ENCODE measurements around the genes RASL10B, CCL15 and TBC1D3I.

DNA sequence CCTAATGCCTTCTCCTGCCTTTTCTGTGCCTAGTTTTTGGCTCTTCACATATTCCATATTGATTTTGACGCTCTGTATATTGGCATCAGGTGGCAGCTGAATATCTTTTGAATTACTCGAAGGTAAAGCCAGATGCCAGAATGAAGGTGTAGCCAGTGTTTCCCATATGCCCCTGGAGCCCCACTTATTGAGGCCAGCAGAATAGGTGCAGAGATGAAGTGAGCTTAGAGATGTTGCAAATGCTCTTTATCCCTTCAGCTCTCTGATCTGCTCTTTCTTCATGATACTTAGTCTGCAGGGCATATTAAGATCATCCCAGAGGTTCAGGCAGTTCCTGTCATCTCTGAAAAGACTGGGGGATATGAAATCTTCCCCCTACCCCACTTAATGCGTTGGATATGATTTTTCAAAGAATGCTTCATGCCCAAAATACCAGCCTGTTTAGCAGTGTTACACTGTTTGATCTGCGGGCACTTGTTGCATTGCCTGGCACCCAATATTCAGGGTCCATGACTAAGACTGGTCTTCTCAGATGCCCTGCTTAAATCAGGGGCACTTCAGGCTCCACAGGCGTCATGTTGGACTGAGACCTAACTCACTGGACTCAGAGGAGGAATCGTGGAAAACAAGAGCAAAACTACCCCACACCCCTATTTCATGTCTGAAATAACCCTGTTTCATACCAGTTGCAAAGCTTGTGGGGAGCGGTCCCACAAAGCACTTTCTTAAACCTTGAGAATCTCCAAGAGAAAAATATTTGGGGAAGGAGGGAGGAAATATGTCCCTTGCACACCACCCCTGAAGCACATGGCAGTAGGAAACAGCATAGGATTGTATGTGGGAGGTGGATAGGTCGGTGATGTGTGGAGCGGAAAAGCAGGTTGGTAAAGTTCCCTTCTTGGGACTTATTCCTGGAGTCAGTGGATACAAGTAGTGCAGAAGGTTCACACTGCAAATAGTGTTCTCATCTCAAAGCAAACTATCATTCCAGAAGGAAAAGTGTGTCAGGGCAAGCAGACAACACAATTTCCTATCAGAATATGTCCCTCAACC, 6.3 kb upstream of the RASL10B start:
- RRBS, result no CpG with 5 or more reads among the region's 9 CpGs

DNA sequence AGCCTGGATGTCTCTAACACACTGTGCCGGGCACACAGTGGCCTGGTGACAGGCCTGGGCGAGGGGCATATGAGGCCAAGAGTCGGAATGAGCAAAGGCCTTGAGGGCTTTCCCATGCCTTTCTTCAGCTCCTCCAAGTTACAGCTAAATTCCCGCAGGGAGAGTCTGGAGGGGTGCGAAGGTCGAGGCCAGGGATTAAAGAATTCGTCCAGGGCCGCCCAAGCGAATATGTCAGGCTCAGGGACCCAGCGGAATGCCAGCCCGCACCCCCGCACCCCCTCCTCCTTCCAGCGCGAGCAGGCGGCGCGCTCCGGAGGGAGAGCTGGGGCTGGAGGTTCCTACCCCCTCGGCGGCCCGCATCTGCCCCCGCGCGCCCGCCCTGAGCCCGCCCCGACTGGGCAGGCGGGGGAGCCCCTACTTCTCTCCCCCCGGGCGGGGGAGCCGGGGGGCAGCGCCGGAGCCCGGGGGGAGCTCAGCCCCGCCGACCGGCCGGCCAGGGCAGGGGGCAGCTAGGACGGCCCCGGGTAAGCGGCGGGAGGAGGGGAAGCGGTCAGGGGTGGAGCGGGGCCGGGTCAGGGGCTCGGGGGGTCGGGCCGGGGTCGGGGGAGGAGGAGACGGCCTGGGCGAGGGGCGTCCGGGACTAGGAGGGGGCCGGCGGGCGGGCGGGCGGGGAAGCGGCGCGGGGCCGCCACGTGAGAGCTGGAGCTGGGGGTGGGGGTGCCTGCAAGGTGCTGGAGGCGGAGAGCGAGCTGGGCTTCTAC, at the start of gene RASL10B:
Gene RASL10B (plus strand): TSS at position 285 of the 761 bp plus-strand sequence.
- RRBS, result no CpG with 5 or more reads among the region's 65 CpGs

DNA sequence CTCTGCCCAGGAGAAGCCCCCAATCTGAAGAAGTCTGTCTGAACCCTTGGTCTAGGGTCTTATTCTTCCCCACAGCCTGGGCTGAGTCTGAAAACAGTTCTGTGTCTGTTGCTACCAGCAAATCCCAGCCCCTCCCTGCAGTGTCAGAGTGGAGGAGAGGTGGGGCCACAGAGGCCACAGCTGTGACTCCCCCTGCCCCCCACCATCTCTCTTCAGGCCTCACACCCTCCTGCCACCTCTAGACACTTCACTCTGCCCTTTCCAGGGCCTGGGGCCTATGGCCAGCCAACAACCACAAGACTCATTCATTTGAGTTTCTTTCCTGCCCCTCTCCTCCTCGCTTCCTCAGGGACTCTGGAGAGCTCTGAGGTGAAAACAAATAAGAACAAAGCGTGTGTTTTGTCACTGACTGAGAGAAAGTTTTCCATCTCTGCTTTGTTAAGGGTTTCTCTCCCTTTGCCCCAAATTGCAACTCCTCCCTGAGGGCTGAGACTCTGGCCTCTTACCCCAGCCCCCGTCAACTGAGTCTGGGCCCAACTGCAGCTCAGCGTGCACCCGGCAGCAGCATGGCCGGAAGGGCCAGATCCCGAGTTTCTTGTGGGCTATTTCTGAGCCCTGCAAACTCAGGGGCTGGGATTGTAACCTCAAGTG, 13.1 kb downstream of the C17orf50 start:
- RRBS, result no CpG with 5 or more reads among the region's 7 CpGs

- RRBS, result no CpG with 5 or more reads among the region's 40 CpGs
Measured at GRCh38 chr17:35809640-35810310, 491 bp downstream of the TAF15 start.

- RRBS, result no CpG with 5 or more reads among the region's 4 CpGs
Measured at GRCh38 chr17:35890781-35891316, 10.7 kb upstream of the CCL5 start.

DNA sequence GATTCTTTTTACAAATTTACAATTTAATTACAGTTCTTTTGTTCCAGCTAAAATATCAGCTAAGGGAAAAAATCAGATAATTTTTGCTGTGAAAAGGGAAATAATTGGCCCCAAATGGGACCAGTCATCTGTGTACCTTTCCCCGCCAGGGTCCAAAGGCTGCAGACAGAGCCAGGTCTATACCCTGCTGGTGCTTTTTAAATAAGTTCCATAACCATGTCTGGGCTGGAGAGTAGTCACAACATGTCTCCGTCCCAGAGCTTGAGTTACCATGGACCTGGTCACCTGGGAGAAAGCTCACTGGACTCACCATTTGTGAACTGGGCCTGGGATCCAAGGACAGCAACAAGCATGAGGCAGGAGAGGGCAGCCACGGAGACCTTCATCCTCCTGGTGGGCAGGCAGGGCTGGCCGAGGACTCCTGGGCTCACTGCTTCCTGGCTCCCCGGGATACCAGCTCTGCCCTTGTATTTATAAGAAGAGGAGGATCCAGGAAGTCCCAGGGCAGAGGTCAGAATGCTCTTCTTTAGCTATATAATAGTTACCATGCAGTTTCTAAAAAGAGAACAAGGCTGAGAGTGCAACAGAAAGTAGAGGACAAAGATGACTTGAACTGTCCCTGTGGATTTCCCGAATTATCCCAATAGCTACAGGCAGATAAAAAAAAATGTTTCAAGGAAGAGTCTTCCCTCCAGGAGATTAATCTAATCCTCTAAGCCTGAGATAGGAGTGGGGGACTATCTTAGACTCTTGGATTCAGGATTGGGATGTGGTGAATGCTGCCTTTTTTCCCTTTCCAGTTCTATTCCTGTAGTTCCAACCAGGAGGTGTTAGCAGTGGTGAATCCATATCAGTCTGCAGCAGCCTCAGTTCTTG, at the start of gene CCL15:
Gene CCL15 (minus strand): TSS at position 447 of the 876 bp plus-strand sequence.
- RRBS, result no CpG with 5 or more reads among the region's 6 CpGs

- RRBS, result no CpG with 5 or more reads among the region's 4 CpGs
Measured at GRCh38 chr17:36187814-36188377, 8.7 kb downstream of the CCL3L3 start.

GRCh38 chr17:36264495-36264784, at the start of gene TBC1D3I:
TBC1D3I (minus strand) TSS chr17:36264570.
- RRBS, result no CpG with 5 or more reads among the region's 9 CpGs

DNA sequence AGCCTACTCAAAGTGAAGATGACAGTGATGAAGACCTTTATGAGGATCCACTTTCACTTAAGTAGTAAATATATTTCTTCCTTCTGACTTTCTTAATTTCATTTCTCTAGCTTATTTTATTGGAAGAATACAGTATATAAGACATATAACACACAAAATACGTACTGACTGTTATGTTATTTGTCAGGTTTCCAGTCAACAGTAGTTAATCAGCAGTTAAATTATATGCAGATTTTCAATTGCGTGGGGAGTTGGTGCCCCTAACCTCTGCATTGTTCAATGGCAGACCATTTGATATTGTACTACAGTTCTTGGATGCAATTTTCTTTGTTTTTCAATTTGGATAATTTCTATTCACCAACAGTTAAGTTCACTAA, 14.1 kb downstream of the MYO19 start:
- RRBS, result no CpG with 5 or more reads among the region's 2 CpGs

DNA sequence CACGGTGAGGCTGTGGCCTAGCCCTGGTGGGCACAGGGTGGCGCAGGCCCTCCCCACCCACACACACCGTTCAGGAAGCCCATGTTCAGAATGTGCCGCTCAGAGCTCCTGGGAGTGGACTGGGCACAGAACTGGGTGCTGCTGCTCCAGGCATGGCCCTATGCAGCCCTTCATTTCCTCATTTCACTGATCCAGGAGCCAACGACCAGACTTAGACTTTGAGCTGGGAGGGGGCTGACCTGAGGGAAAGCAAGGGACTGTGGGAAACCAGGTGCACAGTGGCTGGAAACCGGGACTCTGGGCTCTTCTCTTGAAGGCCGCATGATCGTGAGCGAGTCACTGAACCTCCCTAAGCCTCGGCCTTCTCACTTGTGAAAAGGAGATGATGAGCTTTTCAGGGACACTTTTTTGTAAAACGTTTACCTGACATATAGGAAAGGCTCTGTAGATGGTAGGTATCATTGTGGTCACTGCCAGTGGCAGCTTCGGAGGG, 2.3 kb upstream of the MRM1 start:
- RRBS, result no CpG with 5 or more reads among the region's 12 CpGs

GRCh38 chr17:36600936-36601288, 471 bp upstream of the MRM1 start:
- RRBS, result no CpG with 5 or more reads among the region's 10 CpGs

GRCh38 chr17:36807528-36807989, 129.7 kb upstream of the LHX1 start:
- RRBS, result no CpG with 5 or more reads among the region's 21 CpGs

- RRBS, result no CpG with 5 or more reads among the region's 9 CpGs
Measured at GRCh38 chr17:37089915-37090543, 141.3 kb downstream of the AATF start.

GRCh38 chr17:37433435-37433926, 26.8 kb downstream of the TADA2A start:
- RRBS, result no CpG with 5 or more reads among the region's 9 CpGs

DNA sequence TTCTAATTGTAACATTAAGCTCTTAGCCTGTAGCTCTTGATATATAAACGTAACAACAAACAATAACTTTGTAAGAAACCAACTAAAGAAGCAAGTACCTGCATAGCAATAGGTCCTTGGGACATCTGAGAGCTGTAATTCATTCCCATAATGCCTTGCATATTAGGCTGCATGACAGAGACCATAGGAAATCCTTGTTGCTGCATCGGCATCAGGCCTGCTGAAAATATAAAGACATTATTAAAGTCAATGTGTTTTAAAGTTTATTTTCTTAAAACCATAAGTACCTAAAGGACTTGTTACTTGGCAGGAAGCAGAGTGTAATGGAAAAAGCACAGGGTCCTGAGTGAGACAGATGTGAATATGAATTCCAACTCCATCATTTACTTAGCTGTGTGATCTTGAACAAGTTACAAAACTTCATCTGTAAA, 13.1 kb downstream of the SYNRG start:
- RRBS, result no CpG with 5 or more reads among the region's 2 CpGs

DNA sequence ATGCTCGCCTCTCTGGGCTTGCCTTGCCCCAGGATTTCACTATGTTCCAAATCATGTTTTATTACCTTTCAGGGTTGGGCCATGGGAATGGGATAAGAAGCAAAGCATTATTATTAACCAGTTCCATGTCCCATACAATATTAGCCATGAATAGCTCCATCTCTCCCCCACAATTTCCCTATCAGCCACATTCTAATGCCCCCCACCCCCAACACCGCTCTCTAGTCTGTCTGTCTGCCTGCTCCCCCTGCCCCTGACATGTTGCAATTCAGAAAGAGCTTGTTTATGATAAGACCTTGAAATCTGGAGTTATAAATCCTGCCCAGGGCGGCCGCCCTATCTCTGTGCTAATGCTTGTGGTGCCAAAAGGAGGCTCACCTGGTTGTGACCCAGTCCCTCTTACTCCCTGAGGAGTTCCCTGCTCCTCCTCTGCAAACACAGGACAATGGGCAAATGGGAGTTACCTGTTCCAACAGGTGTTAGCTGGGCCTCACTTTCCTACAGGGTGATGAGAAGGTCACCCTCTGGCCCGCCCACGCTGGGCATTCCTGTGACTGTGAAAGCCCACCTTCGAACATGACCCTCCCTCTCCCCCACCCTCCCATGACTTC, 28.0 kb upstream of the DDX52 start:
- RRBS, result no CpG with 5 or more reads among the region's 7 CpGs

DNA sequence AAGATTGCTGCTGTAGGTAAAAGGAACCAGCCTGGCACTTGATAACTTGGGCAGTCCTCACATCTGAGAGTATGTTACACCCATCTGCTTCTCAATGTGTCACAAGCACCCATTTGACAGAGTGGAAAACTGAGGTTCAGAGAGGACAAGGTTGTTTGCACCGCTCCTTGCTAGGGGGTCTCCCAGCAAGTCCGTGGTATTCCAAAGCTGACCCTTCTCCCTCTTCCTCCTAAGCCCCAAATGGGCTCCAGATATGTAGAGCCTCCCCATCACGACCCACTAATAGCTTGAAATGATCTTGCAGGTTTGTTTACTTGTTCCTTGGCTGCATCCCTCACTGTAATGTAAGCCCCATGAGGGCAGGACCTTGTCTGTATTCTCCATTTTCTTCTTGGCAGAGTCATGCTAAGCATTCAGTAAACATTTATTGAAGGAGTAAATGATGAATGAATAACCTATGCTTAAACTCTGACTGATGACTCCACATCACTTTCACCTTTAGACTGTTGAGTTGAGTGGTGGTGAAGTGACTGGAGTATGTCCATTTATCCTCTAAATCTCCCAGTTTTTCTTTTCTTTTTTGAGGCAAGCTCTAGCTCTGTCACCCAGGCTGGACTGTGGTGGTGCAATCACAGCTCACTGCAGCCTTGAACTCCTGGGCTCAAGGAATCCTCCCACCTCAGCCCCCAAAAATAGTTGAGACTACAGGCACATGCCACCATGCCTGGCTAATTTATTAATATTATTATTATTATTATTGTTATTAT, 26.3 kb downstream of the HNF1B start:
- RRBS, result no CpG with 5 or more reads among the region's 3 CpGs

DNA sequence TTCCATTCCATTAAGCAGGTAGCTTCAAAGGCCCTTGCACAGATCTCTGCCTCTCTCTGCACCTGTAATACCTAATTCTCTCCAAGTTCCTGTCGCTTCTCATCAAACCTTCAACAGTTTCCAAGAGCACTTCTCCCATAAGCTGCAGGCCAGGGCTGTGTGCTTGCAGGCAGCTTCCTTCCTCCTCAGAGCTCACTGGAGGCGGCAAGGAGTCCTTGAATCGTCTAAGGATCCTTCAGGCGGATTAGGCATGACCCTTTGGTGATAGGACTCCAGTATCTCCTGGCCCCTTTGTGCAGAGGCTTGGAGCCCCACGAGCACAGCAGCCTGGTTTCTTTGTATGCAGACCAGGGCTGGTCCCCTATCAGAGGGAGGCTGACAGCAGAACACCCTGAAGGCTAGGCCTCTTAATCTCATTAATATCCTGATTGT, 19.8 kb downstream of the HNF1B start:
- RRBS, result no CpG with 5 or more reads among the region's 5 CpGs

- RRBS, result no CpG with 5 or more reads among the region's 3 CpGs
Measured at GRCh38 chr17:37729886-37730062, 15.1 kb downstream of the HNF1B start.

GRCh38 chr17:37743394-37743992, 1.4 kb downstream of the HNF1B start:
- RRBS, result no CpG with 5 or more reads among the region's 44 CpGs

All from AG04449 (cell line).